GM12892 (cell line): ENCODE measurements around a stretch of chr5.

GRCh38 chr5:102755741-102755897, 514 bp downstream of the PAM start:
- RRBS: no CpG with 5 or more reads among the region's 11 CpGs

GRCh38 chr5:102866402-102866843, 111.3 kb downstream of the PAM start:
- RRBS: no CpG with 5 or more reads among the region's 6 CpGs

DNA sequence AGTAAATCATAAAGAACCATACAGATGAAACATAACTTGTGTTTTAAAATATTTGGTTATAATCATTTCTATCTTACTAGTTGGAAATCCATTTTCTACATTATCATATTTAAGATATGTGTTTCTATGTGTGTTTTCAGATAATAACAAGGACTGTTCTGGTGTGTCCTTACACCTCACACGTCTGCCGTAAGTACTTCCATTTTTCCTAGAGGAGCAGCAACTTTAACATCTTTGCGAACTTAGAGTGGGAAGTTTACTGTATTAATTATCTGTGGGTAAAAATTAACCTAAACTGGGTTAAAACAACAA, 173.3 kb downstream of the GIN1 start:
- RRBS: no CpG with 5 or more reads among the region's 3 CpGs

GRCh38 chr5:103569263-103569717, 6.7 kb upstream of the NUDT12 start:
- RRBS: no CpG with 5 or more reads among the region's 2 CpGs

DNA sequence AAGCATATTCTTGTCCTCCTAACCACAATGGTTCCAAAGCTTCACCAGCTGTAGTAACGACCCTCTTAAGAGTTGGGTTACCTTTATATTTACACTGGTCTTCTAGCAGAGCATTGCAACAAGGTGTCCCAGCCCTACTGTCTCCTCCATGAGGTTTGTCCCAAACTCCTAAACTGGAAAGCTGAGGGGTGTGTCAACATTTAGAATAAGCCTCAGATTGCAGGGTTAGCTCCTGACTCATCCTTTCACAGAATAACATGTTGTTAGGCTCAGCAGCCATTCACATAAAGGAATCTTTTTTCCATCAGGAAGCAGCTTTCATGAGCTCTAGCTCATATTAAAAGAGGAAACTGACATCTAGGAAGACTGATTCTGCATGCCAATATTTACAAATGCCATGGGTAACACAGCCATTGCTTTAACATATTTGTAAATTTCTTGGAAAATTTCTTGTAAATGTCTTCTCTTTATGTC, 238.7 kb downstream of the EFNA5 start:
- RRBS: no CpG with 5 or more reads among the region's 1 CpG

- RRBS: no CpG with 5 or more reads among the region's 29 CpGs
Observed at GRCh38 chr5:107501552-107502945, 168.7 kb downstream of the EFNA5 start.

- RRBS: no CpG with 5 or more reads among the region's 3 CpGs
Observed at GRCh38 chr5:107869414-107870044, 198.8 kb upstream of the EFNA5 start.

DNA sequence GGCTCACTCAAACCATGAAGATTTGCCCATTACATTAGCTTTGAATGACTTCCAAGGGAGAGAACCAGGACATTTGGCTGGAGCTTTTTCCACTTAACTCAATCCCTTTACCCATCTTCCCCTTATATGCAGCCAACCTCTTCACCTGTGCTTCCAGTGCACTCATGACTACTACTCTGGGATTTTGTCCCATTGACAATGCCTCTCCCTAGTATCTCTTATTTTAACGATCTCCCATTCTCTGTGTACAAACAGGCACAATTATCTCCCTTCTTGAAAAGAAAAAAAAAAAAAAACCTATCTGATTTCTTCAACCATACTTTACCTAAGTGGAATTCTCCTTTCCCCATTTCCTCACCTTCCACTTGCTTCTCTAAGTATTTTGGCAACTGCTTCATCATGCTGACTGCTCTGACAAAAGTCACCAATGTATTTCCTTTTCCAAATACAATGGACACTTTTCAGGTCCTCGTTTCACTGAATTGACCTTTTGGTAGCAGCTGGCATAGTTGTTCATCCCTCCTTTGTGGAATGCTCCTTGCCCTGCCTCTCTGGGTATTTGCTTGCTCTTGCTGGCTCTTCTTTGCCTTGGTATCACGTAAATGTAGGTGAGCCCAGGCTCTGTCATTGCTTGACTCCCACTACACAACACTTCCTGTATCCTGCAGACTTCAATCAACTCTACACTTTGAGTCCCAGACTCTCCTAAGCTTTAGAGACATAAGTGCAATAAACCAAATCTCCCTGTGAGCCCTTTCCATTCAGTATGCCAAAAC, 271.9 kb upstream of the EFNA5 start:
- RRBS: no CpG with 5 or more reads among the region's 3 CpGs

GRCh38 chr5:108013483-108014048, 342.8 kb upstream of the EFNA5 start:
- RRBS: no CpG with 5 or more reads among the region's 3 CpGs

DNA sequence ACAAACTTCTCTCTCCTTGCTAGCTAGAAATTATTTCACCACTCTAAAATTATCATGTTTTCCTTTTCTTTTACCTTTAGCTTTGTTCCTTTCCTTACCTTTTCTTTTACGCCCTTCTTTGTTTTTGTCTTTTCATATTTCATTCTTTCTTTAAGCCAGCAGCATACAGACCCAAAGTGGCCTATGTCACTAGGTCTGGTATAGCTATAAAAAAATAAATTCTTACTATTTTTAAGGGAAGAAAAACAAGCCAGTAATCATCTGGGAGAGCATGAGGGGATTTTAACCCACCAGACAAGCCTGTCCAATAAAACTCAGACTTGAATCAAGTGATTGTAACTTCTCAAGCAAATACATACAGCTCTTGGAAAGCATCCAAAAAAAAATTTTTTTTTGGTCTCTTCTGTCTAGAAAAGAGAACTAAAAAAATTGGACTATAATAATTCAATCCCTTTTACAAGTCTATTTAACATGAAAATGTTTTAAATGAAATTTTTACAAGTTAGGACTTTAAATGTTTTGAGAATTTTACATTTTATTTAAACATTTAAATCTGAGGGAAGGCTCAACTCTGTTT, 61.7 kb downstream of the FBXL17 start:
- RRBS: no CpG with 5 or more reads among the region's 1 CpG

- RRBS: no CpG with 5 or more reads among the region's 2 CpGs
Observed at GRCh38 chr5:108341645-108342448, 40.1 kb downstream of the FBXL17 start.

- RRBS: under 1% methylated on average over 29 of the region's 44 CpGs
Observed at GRCh38 chr5:108381584-108381976, 318 bp downstream of the FBXL17 start.

DNA sequence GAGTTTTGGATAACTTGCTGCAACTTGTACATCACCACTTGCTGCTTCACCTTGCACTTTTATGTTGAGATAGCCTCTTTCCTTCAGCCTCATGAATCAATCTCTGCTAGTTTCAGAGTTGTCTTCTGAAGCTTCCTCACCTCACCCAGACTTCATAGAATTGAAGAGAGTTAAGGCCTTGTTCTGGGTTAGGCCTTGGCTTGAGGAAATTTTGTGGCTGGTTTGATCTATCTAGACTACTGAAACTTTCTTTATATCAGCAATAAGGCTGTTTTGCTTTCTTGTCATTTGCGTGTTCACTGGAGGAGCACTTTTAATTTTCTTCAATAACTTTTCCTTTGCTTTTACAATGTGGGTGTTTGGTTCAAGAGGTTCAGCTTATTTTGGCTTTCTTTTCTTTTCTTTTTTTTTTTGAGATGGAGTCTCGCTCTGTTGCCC, 12.9 kb downstream of the FER start:
- RRBS: no CpG with 5 or more reads among the region's 2 CpGs

DNA sequence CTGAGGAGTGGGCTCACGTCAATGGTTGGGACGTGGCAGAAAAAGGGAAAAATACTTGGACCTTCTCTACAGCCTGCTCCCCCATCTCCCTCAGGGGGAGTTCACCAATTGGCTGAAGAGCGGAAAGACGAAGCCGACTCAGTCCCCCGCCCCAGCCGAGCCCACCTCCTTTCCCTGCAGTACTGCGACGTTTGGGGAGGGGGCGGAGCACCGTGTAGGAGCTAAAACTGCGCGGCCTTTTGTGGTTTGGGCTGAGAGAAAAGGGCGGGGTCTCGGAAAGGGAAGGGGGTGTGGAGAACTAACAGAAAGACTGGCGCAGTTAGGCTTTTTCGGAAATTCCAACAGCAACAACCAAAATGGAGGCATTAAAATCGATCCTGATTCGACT, 352 bp upstream of the PJA2 start:
- RRBS: no CpG with 5 or more reads among the region's 19 CpGs

DNA sequence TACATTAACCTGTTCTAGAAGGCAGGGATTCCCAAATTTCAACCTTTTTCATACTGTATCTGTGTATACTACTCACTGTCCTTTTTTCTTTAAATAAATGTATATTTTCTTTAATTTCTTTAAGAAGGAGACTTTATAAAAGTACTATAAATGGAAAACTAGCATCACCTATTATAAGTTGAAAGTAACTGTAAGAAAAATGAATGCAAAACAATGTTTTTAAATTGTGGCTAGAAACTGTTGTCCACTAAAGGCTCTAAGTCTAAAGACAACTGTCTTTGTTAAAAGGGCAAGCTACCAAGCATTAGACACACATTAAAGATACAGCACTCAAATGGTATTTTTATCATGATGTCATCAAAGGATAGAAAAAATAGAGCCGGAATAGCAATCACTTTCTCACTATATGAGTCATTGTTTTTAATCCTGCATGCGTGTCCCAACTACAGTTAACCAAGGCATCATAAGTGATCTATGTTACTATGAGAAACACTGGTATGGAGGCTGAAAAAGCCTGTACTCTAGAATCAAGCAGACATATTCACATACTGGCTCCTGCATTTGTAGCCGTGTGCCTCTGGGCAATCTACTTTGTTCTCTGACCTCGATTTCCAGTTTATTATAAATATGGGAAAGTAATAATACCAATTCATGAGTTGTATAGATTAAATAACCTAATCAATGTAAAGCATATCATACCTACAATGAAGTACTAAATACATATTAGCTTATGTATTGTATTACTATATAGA, 1.8 kb upstream of the PJA2 start:
- RRBS: no CpG with 5 or more reads among the region's 4 CpGs

GRCh38 chr5:109468572-109469299, 59.0 kb upstream of the PJA2 start:
- RRBS: no CpG with 5 or more reads among the region's 4 CpGs

DNA sequence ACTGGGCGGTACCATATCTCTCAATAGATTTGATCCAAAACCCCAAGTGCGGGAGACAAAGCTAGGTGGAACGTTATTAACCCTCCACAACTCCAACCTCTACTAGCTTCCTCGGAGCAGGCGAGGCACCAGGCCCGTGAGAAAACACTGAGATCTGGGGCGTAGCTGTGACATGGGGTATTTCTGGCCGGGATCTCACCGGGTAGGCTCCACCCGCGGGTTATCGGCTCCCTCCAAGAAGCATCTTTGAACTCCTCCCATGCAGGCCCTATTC, 347 bp upstream of the SLC25A46 start:
- RRBS: no CpG with 5 or more reads among the region's 12 CpGs

DNA sequence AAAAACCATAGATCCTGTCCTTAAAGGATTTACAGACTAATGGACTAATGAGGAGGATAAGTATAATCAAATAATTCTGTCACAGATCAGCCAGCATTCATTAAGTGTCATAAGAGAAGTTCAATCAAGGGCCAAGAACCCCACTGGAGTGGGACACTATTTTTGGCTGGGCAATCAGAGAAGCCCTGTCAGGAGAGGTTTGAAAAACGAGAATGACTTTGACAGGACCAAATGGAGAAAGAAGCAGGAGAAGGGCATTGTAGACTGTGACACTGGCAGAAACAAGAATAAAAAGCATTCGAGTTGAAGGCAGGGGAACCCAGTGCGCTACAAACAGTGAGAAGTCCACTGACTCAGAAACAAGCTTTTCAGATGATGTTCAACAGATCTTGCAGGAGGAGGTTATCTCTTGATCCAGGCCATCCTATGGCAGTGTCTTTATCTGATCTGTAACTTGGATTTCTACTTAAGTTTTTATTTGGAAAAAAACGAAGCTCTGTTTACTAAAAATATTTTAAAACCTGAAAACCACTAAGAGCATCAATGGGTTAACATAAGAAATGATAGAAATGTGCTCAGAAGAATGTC, 154.0 kb upstream of the TSLP start:
- RRBS: no CpG with 5 or more reads among the region's 4 CpGs

DNA sequence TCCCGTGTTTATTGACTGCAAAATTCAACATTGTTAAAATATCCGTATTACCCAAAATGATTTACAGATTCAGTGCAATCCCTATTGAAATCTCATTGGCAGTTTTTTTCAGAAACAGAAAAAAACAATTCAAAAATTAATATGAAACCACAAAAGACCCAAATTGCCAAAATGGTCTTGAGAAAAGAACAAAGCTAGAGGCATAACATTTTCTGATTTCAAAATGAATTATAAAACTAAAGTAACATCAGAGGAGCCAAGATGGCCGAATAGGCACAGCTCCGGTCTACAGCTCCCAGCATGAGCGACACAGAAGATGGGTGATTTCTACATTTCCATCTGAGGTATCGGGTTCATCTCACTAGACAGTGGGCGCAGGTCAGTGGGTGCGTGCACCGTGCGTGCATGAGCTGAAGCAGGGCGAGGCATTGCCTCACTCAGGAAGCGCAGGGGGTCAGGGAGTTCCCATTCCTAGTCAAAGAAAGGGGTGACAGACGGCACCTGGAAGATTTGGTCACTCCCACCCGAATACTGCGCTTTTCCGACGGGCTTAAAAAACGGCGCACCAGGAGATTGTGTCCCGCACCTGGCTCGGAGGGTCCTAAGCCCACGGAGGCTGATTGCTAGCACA, 85.9 kb upstream of the TSLP start:
- RRBS: no CpG with 5 or more reads among the region's 22 CpGs